ENCODE results near the genes NBPF8 and TXNIP.

GRCh38 chr1:119973912-119974537 lies 77.7 kb upstream of the ADAM30 start:
- RRBS, result no CpG with 5 or more reads among the region's 3 CpGs

GRCh38 chr1:120068788-120069064 lies 736 bp downstream of the NOTCH2 start:
- RRBS, result no CpG with 5 or more reads among the region's 23 CpGs

DNA sequence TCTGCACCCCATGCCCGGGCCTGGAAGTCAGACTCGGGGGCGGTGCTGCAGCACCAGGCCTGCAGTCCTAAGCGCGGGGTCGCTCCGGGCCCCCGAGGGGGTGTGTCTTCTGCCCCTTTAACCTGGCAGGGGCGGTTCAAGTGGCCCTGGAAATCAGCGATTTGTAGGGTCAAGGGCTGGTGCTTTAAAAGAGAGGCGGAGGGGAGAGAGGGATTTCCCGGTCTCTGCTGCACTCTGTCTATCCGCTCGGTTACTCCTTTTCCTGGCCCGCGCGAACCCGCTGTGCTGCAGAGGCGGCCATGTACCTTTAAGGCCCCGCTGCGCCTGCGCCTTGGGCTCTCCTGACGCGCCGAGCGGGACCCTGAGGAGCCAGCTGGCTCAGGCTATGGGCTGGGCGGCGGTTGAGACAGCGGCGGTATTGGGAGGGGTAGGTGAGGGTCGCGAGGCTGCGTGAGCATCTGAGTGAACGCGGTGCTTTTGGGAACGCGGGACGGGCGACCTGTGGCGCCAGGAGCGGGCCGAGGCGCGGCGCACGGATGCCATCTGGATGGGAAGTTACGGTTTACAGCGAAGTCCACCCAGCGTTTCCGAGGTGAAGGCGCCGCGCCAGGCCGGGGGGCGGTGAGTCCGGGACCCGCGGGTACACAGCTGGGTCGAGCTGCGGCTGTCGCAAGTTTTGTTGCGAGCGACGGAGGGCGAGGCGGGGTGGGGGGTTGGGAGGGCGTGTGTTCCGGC lies at the start of gene NBPF8:
NBPF8 (plus strand) TSS at position 352 of the 735 bp plus-strand sequence.
- RRBS, result no CpG with 5 or more reads among the region's 68 CpGs

GRCh38 chr1:120465949-120466455 lies 51.2 kb downstream of the NBPF8 start:
- RRBS, result no CpG with 5 or more reads among the region's 9 CpGs

GRCh38 chr1:120557085-120557496 lies 142.3 kb downstream of the NBPF8 start:
- RRBS, result no CpG with 5 or more reads among the region's 7 CpGs

GRCh38 chr1:121185616-121186181 lies 924 bp downstream of the SRGAP2C start:
- RRBS, result no CpG with 5 or more reads among the region's 45 CpGs

DNA sequence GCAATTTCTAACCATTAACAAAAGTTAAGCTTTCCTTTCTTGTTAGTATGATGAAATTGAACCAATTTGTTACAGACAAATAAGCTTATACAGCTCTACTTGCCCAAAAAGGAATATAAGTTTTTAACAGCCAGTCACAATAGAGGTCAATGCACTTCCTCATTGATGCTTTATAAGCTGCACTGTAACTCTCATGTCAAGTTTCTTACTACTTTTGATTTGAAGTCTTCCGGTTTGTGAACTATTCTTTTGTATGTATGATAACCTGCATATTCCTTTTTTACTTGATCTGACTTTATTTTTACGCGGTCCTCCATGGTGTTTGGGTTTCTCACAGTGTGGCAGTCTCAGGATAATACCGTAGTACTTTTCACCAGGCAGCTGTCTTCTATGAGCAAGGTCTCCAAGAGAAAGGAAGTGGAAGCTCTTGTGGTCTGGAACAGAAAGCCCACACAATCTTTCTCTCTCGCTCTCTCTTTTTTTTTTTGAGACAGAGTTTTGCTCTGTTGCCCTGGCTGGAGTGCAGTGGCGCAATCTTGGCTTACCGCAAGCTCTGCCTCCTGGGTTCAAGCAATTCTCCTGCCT lies 331.6 kb downstream of the SRGAP2C start:
- RRBS, result no CpG with 5 or more reads among the region's 7 CpGs

DNA sequence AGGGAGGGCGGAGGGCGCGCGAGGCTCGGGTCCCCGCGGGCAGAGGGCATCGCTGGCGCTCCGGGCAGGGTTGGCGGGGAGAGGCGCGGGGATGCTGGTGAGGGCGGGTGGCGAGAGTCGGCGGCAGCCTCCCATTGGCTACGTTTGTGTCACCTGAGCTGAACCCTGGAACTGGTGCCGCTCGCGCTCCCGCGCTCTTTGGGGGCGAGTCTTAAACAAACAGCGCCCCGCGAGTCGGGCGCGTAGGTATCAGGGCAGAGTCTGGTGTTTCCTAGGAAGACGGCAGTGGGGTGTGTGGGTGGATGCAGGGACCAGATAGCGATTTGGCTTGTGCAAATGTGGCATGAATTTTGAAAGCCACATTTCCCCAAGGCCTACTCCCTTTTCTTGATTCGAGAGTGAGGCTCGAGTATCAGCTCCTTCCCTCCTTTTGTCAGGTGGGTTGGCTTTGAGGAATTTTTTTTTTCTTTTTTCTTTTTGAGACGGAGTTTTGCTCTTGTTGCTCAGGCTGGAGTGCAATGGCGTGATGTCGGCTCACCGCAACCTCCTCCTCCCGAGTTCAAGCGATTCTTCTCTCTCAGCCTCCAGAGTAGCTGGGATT lies 334.8 kb downstream of the SRGAP2C start:
- RRBS, result no CpG with 5 or more reads among the region's 40 CpGs

DNA sequence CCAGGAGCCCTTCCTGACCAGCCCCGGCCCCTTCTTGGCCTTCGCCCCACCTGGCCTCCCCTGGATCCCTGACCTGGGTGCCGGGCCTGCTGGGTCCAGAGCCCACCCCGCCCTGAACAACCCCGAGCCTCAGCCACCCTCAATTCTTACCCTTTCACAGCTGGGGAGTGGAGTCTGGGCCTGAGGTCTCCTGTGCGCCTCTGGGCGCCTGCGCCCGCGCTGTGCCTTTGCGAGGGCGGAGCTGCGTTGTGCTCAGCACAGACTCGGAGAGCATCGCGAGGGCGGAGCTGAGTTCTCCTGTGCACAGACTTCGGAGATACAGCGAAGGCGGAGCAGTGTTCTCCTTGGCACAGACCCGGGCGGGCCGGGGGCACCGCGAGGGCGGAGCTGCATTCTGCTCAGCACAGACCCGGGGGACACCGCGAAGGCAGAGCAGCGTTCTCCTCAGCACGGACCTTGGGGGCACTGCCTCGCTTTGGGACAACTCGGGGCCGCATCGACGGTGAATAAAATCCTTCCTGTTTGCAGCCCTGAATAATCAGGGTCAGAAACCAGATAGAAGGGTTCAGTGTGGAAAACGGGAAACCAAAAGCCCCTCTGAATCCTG lies 481.2 kb downstream of the H3-7 start:
- RRBS, result no CpG with 5 or more reads among the region's 37 CpGs

GRCh38 chr1:143729263-143730014 lies 176.3 kb downstream of the H3-7 start:
- RRBS, result no CpG with 5 or more reads among the region's 43 CpGs

DNA sequence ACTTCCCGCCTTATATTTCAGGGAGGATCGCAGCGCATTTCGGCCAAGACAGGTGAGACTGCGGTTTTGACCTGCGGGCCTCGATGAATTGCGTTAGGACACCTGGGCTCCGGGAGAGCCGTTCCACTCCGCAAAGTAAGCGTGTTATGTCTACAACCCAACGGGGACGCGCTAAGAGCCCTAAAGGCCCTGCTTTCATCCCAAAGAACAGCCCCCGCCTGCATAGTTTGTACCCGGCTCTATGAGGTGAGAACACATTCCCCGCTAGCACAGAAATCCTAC lies 32.7 kb upstream of the PPIAL4F start:
- RRBS, result no CpG with 5 or more reads among the region's 18 CpGs

- RRBS, result no CpG with 5 or more reads among the region's 14 CpGs
Observed at GRCh38 chr1:145096328-145096703, 542 bp downstream of the FAM72D start.

DNA sequence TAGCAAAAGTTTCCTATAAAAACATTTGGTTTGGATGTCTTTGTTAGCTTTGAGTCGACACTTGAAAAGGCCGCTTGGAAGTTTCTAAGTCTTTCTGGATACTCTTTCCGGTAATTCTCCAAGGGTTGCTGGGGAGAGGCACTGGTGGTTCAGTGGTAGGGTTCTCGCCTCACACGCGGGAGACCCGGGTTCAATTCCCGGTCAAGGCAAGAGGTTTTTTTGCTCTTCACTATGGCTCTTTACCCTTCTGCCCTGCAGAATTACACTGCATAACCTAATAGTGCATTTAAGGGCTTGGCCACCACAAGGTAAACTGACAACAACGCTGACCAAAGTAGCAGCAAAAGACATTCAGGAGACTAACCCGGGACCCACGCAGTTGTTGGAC lies 65.2 kb downstream of the FAM72D start:
- RRBS, result no CpG with 5 or more reads among the region's 11 CpGs

DNA sequence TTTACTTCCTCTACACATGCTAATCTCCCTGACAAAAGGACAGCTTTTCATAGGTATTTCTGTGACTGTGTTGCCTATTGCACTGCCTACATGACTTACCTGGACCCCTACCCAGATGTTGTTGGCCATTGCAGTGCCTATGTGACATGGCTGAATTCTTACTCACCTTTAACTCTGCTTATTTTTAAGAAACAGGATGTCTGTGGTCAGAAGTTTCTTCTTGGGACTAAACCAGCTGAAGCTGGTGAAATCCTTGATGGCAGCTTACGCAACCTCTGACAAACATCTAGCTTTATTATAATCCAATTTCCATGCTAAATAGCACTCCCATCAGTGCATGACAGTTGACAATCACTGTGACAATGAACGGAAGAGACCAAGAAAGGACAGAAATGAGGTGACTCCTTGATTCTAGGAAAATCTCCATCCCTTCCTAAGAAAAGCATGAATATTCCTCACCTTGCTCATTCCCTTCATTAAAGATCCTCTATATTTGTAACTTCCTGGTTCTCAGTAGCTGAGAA lies 50.6 kb downstream of the PPIAL4D start:
- RRBS, result no CpG with 5 or more reads among the region's 2 CpGs

- RRBS, result no CpG with 5 or more reads among the region's 5 CpGs
Observed at GRCh38 chr1:145772700-145773642, 50.9 kb downstream of the RNF115 start.

- RRBS, result no CpG with 5 or more reads among the region's 9 CpGs
Observed at GRCh38 chr1:145775437-145776066, 48.3 kb downstream of the RNF115 start.

- RRBS, result no CpG with 5 or more reads among the region's 13 CpGs
Observed at GRCh38 chr1:145927987-145928448, 734 bp upstream of the RBM8A start.

GRCh38 chr1:145983009-145983792 lies 13.2 kb downstream of the TXNIP start:
- RRBS, result no CpG with 5 or more reads among the region's 1 CpG

DNA sequence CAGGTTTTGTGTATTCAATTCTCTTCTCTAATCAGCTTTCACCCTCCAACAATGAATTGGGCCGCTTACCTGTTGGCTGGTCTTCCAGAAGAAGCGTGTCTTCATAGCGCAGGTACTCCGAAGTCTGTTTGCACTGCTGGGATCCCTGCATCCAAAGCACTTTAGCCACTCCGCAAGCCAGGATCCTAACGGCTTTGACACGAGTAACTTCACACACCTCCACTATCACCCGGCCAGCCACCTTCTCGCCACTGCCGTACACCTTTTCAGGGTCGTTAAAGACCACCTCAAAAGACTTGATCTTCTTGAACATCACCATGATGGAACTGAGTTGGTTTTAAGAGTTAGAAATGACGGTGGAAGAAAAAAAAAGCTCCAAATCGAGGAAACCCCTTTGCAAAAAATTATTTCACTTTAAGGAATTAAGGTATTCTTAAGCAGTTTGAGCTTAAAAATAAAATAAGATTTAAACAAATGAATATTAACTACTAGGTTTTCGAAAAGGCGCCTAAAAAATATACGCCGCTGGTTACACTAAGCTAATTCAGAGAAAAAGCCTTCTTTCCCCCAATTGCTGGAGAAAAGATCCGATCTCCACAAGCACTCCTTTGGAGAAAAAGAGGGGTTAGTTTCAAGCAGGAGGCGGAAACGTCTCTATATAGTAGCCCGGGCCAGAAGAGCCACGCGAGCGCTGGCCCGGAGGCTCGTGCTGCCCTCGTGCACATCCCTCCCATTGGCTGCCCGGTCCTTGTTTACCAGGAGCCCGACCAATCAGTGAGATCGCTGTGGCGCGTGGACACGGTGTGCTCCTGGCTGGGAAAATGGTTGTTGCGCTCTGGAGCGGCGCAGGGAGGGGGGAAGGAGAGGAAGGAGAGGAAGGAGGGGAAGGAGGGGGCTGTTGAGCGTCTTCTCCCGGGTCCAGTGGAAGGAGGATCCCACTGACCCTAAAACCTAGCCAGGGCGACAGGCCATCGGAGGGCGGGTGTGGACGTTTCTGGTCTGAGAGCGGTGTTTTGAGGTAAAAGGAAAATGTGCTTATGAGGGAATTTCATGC lies at the start of gene TXNIP:
TXNIP (minus strand) TSS at position 632 of the 1,054 bp plus-strand sequence.
- RRBS, result 1% methylated on average over 4 of the region's 43 CpGs

DNA sequence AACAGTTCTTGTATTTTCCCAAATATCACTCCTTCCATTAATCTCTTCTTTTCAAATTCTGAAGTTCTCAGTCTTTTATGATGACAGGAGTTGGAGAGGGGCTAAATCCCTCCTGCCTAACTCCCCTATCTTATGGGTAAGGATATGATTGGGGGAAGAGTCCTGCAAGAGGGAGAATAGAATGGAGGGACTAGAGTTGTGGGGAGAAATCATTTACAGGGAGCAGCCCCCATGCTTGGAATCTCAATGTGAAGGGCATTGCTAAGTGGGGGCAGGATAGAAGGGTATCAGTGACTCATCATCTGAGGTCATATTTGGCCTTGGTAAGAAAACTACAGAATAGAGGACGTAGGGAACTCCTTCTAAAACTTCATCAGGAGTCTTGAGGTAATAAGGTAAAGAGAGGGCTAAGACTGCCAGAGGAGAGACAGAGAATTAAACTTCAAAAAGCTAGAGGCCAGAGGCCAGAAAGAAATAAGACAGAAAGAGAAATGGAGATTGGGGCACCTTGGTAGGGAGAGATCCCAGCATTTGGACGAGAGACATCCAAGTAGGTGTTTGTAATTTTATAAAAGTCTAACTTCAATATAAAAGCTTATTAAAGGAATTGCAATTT lies 469 bp downstream of the HJV start:
- RRBS, result no CpG with 5 or more reads among the region's 2 CpGs